CD14-positive monocyte (primary cell): ENCODE results near the genes GPR35, ANO7 and BOK.

- CAGE, long polyA plus RNA, result start-site peak on the plus strand at chr2:240625488-240625529, 290 and 49 reads in 2 replicates
Measured at GRCh38 chr2:240624861-240625861, at the start of gene GPR35. GPR35 (plus strand) TSS chr2:240625480.

GRCh38 chr2:240880199-240880490 lies 11.5 kb downstream of the AGXT start:
- CAGE, long polyA plus RNA, result no peak

DNA sequence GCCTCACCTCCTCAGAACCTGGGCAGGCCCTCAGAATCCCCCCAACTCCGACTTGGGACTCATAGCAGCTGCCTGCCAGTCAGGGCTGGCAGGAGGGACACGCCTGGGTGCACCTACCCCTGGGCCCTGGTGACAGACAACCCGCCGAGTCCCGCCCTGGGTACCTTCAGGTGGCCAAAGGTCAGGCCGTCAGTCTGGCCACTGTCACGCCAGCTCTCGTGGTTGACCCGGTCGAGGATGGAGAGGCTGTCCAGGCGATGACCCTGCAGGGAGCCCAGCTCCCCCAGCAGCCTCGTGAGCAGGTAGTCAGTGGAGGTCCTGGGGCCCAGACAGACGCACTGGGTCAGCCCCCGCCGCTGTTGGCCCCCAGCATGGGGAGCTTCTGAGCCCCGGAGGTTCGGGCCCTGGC lies 6.1 kb downstream of the MAB21L4 start:
- CAGE, long polyA plus RNA, result no peak

DNA sequence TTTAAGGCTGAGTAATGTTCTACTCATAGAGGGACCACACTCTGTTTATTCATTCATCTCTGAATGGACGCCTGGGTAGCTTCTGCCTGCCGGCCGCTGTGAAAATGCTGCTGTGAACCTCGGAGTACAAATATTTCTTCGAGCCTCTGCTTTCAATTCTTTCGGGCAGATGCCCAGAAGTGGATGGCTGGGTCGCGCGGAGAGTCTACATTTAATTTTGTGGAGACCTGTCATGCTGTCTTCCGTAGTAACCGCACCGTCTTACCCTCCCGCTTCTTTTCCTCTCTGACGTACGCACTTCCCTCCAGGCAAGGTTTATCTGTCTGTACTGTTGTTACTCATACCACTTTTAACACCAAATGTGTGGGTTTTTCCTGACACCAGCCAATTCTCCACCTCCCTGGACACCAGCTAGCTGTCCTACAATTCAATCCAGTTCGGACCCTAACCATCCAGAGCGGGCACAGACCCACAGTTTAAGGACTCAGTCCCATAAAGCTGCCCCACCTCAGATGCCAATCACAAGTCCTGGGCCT lies 5.8 kb downstream of the CROCC2 start:
- CAGE, long polyA plus RNA, result no peak

DNA sequence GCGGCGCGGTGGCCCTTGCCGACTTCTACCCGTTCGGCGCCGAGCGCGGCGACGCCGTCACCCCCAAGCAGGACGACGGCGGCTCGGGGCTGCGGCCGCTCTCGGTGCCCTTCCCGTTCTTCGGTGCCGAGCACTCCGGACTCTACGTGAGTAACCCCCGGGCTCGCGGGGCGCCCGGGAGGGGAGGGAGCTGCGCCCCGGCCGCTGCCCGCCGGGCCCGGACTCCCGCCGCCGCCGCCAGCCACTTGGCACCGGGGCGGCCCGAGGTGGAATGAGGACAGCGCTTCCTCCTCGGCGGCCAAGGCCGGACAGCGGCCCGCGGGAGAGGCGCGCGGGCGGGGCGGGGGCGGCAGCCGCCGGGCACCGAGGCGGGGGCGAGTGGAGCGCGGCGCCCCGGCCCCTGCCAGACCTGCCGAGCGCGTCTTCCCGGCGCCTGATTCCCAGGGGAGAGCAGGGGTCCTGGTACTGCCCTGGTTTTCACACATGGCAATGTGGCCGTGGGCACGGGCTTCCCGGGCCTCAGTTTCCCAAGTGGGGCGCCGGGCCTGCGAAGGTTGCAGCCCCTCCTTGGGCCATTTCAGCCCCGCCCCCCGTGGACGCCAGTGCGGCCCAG lies 593 bp downstream of the SNED1 start:
- CAGE, long polyA plus RNA, result no peak

DNA sequence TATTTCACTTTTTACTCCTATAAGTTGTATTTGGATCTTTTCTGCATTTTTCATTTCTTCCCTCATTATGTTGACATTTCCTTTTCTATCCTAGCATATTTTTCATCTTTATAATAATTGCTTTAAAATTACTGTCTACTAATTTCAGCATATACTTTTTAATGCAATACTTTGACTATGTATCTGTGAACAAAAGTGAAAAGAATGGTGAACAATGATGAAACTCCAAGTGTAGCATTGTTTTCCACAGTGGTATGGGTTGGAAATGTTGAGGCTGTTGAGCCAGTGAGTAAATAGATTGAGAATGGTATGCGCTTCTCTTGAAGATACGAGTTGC lies 7.8 kb downstream of the SNED1 start:
- CAGE, long polyA plus RNA, result no peak

DNA sequence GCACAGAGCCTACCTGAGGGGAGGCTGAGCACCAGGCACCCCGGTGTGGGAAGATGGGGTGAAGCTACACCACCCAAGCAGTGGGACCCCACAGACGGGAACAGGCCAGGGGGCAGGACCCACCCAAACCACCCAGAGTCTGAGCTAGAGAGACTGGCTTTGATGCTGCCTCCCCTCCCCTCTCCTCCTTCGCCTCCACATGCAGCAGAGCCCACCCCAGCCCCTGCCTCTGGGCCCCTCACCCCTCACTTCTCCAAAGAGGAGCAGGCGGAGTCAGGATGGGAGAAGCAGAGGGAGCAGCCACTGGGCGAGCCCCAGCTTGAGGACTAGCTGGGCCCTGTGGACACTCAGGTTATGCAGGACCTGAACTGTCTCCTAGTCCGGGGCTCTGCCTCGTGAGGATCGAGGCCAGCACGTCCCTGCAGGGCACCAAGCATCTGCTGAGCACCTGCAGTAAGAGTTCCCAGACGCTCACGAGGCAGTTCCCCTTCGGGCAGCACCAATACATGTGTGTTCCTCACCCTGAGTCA lies 28.6 kb downstream of the MTERF4 start:
- CAGE, long polyA plus RNA, result no peak

- CAGE, long polyA plus RNA, result no peak
Measured at GRCh38 chr2:241073997-241074496, 28.0 kb downstream of the MTERF4 start.

GRCh38 chr2:241188325-241188848 lies at the start of gene ANO7:
ANO7 (plus strand) TSS chr2:241188677.
- CAGE, long polyA plus RNA, result no peak

DNA sequence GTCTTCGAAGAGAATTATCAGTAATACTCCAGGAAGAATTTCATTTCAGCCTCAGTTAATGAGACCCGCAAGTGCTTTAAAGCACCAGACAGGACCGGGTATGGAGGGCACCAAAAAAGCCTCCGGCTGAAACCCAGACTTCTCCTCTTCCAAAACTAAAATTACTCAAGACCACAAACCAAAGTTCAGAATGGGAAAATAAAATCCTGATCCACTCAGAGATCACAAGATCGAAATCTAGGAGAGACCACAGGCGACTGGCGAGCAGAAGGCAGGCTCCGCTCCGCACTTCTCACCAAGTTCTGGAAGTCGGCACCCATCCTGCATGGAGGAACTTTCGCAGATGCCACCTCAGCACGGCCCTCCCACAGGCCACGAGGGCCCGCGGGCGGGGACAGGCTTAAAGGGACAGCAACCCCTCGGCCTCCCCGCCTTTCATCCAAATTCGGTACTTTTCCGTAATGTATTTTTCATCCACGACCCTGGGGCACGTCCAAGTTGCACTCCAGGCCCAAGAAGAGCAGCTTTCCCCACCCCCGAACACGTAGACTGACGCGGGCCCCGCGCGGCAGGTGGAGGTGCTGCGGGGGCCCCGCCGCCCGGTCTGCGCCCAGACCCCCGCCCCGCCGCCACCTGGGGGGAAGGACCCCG lies 43.7 kb downstream of the HDLBP start:
- CAGE, long polyA plus RNA, result no peak

DNA sequence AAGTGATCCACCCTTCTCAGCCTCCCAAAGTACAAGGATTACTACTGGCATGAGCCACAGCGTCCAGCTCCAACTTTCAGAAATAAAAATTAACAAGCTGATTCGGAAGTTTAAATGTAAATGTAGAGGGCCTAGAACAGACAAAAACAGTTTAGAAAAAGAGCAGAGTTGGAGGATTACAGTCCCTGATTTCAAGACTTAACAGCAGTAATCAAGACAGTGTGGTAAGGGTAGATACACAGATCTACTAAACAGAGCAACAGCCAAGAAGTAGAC lies 15.8 kb downstream of the SEPTIN2 start:
- CAGE, long polyA plus RNA, result no peak

DNA sequence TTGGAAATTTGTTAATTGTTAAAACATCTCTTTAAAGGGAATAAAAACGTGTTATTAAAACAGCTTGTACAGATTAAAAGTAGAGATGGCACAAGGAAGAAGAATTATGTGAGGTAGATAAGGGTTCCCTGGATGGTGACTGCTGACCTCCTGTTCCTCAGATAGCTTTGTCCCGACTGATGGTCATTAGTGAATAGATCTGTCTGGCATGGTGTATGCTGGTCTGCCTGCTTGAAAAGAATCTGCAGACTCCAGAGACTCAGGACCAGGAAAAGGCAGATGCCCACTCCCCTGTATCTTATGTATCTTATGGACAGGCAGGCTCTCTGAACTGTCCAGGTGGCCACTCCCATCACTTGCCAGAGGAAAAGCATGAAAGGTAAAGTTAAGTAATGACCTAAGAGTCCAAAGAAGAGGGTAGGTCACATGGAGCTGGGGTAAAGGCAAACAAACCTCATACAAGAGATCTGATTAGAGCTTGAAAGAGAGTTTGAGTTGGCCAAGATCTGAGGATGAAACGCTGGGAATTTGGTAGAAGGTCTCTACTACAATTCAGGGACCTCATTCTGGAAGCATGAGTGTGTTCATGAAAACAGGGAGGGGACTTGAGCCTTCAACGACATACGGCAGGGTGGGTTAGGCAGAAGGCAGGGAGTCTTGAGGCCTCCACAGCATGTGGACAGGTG lies 5.4 kb upstream of the FARP2 start:
- CAGE, long polyA plus RNA, result no peak

GRCh38 chr2:241540417-241541366 lies 17.9 kb upstream of the BOK start:
- CAGE, long polyA plus RNA, result no peak

GRCh38 chr2:241558295-241559276 lies at the start of gene BOK:
BOK (plus strand) TSS chr2:241558745.
- CAGE, long polyA plus RNA, result no peak

- CAGE, long polyA plus RNA, result no peak
Measured at GRCh38 chr2:241559786-241560646, 1.5 kb downstream of the BOK start.

DNA sequence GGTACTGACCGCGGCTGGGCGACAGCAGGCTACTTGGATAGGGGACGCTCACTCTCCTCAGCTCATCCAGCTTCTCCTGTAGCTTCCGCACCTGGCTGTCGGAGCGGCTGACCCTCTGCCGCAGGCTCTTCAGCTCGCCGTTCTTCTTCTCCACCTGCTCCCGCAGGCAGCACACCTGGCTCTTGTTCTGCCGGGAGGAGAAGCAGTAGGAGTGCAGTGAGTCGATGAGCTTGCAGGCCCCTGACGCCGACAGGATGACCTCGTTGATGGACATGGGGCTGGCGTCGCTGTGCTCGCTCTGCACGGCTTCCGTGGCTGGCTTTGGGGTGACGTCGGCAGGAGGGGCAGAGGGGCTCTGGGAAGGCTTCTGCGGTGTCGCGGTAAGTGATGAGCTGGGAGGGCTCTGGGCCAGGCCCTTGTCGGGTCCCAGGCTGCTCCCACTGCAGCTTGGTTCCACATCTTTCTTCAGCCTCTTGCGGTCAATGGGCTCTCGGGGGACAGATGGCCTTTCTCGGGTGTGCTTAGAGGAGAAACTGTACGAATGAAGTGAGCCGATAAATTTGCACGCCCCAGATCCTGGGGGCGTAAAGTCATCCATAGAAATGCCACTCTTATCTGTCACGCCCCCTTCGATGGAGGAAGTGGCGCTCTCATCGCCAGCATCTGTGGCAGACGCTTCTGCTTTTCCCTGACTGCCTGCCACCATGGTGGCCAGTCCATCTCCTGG lies 3.9 kb downstream of the THAP4 start:
- CAGE, long polyA plus RNA, result no peak

DNA sequence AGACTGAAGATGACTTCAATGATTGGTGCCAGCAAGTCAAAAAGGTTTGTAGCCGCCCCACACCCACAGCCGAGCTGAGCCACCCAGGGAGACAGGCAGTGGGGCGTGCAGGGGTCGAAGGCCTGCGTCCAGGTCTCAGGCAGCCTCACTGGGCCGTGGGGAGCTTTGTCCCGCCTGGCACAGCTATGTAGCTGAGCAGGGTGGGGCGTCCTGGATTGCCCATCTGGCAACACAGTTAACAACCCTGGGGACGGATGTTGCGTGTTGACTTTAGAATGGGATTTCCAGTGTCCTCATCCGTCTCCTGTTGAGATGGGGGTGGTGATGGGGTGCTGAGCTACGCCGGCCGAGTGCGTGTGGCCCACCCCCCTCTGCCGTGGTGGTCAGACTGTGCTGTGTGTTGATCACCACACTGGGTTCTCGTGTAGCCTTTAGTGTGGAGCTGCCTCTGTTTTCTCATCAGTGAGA lies 15.8 kb downstream of the DTYMK start:
- CAGE, long polyA plus RNA, result no peak

DNA sequence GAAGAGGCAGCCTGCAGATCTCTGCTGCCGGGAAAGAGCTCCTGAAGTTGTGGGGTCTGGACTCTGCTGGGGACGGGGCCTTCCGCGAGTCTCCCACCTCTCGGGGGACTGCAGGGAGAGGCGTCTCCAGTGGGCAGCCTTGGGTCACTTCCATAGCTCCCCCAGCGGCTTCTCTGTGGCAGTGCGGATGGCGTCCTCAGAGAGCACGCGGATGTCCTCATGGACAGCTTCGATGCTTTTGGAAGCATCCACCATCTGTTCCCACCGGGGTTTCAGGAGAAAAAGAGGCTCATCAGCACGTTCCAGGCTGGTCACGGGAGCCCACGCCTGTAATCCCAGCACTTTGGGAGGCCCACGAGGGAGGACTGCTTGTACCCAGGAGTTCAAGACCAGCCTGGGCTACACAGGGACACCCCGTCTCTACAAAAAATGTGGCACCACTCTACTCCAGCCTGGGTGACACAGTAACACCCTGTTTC lies 10.6 kb downstream of the DTYMK start:
- CAGE, long polyA plus RNA, result no peak

DNA sequence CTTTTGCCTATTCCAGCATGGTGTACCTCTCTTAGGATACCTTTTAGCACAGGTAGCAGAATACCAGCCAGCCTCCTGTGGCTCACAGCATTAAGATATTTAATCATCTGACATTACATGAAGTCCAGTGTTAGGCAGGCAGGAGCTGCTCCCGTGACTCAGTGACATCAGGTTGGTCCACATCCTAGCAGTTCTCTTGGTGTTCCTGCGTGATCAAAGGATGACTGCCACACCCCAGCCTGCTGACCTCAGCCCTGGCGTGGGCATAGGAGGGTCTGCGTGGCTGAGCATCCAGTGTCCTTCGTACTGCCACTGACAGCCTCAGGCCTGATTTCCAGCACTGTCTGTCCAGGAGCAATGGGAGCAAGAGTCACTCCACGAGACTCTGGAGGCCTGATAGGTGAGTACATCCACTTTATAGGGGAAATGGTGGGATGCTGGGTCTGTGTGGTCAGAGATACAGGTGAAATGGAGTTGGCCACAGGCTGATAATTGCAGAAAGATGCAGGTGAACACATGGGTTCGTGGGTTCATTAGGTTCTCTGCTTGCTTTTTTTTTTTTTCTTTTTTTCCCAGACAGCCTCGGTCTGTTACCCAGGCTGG lies 3.7 kb upstream of the DTYMK start:
- CAGE, long polyA plus RNA, result no peak

- CAGE, long polyA plus RNA, result no peak
Measured at GRCh38 chr2:241755417-241756087, 21.1 kb upstream of the GAL3ST2 start.